ENCODE measurements around a stretch of chr16.

DNA sequence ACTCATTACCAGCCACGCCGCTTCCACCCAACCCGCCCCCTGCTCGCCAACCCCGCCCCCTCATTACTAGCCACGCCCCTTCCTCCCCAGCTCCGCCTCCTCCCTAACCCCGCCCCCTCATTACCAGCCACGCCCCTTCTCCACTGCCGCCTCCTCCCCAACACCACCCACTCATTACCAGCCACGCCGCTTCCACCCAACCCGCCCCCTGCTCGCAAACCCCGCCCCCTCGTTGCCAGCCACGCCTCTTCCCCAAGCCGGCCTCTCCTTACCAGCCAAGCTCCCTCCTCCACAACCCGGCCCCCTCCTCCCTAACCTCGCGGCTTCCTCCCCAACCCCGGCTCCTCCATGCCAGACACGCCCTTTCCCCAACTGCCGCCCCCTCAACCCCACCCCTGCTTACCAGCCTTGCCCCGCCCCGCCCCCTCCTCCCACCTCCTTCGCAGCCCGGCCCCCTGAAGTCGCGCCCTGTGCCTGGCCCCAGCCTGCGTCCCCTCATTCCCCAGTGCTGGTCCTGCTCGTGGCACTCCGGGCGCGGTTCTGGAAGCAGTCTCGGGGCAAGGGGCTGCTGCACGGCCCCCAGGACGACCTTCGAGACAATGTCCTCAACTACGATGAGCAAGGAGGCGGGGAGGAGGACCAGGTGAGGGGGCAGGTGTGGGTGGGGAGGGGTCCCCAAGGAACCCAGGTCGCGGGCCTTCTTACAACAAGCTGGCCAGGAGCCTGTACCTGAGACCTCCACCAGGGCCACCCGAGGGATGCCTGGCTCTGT, 7.2 kb downstream of the SLC22A31 start:
- RRBS: 58% methylated on average over 5 of the region's 44 CpGs

- RRBS: no CpG with 5 or more reads among the region's 7 CpGs
These were observed 104.7 kb downstream of the ZNF778 start for GRCh38 chr16:89322064-89322682.

- RRBS: no CpG with 5 or more reads among the region's 24 CpGs
These were observed 106.2 kb downstream of the ZNF778 start for GRCh38 chr16:89323527-89324221.

DNA sequence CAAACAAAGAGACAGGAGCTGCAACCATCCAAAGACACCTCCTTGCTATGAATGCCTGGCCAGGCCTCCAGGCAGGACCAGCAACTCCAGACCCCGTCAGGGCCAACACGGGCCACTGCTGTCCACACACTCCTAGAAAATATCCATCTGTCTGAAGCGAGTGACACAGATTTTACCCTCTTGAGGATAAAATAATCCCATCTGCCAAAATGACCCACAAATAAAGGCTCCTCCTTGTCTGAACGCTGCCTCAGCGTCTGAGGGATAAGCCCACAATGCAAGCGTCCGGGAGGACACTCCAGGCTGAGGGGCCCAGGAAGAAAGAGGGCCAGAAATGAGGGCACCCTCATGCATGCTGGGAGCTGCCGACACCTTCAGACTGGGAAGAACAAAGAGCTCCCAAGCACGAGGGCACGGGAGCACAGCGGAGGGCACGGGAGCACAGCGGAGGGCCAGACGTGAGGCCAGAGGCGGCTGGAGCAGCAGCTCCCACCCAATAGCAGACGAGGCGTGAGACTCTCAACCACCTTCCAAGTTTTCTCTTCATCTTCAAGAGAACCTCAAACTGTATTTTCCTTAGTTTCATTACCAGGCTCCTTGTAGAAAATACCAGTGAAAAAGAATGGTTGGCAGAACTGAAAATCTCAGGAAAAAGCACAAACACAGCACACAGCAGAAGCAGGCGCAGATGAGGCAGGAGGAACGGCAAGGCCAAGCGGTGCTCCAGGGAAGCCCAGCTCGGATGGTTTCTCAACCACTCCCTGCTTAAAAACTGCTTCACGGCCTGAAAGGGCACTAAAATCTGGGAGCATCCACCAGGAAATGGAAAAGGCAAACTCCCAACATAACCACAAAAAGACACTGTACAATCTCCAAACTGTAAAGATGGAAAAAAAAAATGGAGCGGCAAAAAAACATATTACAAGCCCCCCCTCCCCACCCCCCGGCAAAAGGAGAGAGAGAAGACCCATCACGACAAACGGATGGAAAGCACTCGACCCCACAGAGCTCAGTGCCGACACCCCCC, 127.1 kb downstream of the ZNF778 start:
- RRBS: 94% methylated on average over 4 of the region's 28 CpGs

- RRBS: no CpG with 5 or more reads among the region's 21 CpGs
These were observed 132.1 kb downstream of the ANKRD11 start for GRCh38 chr16:89357998-89358947.

DNA sequence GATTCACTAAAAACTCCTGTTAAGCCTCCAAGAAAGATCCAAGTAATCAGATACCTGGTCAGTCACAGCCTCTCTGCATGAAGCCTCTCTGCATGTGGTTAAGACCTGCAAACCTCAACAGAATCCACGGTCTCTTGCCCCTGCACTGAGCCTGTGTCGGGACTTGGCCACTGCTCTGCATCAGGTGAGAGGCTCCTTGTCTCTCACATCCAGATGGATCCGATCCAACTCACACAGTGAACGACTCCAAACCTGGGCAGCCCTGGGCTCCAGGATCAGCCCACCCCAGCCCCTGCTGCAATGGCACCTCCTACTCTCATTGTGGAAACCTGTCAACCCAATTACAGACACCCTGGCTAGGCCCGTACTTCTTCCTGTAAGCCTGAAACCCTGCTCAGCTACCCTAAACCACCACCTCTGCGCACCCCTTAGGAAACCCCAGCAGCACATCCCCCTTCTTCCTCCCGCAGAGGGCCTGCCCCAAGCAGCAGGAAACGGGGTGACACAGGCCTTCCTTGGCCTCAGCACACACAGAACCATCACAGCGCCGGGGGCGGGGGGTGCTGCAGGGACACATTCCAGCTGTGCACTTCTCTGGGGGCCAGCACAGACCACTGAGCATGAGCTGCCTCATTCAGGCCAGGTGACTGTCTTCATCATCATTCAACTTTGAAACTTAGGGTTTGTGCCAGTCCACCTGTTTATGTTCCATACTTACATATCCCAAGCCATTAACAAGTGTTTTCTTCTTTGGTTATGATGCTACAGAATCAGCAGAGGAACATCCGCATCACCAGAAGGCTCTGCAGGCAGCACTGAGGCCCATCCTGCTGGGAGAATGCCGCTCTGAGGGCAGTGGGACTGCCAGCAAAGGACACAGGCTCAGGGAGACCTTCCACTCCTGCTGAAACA, 129.3 kb downstream of the ANKRD11 start:
- RRBS: no CpG with 5 or more reads among the region's 13 CpGs

- RRBS: 94% methylated on average over 6 of the region's 18 CpGs
These were observed 104.9 kb downstream of the ANKRD11 start for GRCh38 chr16:89385495-89385901.

DNA sequence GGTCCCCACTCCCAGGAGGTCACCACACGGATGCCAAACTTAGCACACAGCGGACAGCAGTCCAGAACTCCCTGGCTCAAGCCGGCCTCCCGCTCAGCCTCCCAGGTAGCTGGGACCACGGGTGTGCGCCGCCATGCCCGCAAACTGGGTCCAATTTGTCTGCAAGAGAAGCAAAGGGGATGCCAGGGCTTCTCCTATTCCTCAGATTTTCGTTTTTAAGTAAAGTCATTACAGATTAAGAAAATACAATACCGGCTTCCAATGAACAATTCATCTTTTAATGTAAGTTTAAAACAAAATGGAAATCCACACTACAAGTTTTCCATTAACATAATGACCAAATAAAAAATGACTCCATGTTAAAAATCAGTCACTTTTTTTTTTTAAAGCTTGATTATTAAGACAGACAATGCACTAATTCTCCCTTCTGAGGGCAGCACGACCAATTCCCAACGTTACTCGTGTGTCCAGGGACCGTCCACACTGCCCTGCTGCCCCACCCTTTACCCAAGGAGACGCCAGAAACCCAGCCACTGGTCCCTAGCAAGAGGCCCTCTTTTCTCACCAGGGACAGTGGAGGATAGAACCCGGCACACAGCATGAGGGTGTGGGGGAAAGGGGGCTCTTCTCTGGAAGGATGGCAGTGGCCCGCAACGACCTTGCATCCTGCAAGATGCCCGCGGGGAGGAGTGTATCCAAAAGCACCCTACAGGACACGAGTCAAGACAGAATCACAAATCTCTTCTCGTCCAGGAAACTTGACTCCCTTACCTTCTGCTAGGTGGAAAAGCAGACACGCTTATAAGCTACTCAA, 104.3 kb downstream of the ANKRD11 start:
- RRBS: 98% methylated on average over 3 of the region's 23 CpGs

GRCh38 chr16:89446539-89447186, 43.7 kb downstream of the ANKRD11 start:
- RRBS: no CpG with 5 or more reads among the region's 14 CpGs

- RRBS: no CpG with 5 or more reads among the region's 6 CpGs
These were observed 15.8 kb downstream of the ANKRD11 start for GRCh38 chr16:89474405-89475160.

DNA sequence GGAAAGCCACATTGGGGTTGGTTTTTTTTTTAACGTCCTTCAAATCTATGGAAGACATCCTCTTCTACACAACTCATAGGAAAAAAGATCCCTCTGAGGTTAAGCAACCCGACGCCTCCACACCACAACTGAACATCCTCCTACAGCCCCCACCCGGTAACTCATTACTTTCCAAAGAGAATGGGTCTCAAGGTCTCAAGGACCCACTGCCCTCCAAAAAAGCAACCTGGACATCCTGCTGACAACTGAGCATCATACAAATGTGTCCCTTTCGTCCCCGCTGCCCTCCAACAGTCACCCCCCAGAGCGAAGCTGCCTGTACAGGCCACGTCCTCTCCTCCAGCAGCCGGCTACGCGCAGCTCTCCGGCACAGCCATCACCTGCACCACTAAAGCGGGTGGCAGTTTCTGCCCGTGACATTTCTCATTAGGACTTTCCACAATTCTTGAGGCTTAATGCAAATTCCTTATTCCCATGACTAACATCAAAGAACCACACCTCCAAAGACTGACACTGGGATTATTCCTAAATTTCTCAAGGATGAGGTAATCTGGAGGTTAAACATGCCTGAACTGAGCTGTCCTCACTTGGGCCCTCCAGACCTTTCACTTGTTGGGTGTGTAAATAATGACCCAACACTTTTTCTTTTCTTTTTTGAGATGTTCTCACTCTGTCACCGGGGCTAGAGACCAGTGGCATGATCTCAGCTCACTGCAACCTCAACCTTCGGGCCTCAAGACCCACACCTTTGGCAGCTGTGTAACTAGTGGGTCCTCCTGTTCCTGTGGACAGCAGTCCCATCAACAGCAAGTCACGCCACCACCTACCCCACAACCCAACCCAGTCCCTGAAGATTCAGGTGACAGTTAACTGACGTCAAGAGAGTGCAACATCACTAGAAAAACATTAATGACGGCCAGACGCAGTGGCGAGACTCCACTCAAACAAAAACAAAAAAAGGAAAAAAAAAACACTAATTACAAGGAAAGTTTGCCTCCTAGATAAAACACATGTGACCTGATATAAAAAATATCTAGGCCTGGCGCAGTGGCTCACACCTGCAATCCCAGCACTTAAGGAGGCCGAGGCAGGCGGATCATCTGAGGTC, 11.7 kb downstream of the ANKRD11 start:
- RRBS: no CpG with 5 or more reads among the region's 24 CpGs

DNA sequence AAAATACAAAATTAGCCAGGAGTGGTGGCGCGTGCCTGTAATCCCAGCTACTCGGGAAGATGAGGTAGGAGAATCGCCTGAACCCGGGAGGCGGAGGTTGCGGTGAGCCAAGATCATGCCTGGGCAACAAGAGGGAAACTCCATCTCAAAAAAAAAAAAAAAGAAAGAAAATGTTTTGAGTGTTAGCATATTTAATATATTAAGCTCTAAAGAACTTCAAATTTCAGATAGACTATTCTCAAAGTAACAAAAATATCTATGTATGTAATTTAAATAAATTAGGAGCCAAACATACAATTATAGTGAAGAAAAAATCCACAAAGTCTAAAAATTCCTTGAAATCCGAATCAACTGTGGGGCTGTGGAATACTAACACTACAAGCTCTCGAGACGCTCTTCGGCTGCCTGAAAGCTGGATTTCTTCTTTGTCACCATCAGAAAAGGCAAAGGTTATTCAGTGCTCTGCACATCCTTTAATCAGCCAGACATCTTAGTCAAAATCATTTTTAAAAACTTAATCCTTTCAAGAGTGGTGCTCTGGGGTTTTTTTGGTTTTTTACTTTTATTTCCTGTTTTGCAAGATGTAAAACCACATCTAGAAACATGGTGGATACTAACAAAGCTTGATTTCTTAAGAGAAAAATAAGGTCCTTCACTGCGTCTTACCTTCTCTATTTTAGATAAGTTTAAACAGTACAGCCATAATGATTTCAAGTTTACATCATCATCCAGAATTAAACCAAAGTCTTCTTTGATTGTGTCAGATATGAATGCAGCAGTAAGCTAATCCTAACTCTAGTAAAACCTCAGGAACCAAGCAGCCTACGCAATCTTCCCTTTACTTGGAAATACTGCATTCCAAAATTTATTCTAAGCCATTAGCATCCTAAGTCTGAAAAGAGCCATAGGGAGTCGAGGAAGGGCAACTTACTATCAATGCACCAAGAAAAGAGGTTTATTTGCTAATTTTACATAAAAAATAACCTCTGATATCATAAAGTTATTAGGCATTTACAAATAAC, 6.4 kb downstream of the ANKRD11 start:
- RRBS: no CpG with 5 or more reads among the region's 14 CpGs

DNA sequence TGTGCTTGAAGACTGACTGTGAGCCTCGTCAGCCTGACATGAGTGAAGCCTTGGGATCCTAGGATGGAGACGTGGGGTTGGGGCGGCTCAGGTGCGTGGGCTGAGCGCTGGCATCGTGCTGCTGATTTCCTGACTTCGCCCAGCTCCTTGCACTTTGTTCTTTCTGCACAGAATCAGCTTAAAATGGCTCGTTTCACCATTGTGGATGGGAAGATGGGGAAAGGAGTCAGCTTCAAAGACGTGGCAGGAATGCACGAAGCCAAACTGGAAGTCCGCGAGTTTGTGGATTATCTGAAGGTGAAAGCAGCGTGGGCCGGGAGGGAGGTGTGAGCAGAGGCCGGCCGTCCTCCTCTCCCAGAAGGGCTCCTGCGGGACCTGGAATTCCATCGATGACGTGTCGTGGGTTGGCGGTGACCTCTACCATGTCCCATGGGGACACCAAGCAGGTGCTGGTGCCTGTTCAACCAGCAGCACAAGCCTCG, 22.4 kb downstream of the SPG7 start:
- RRBS: no CpG with 5 or more reads among the region's 22 CpGs

GRCh38 chr16:89575034-89575455, 513 bp upstream of the CPNE7 start:
- RRBS: under 1% methylated on average over 15 of the region's 35 CpGs

- RRBS: 41% methylated on average over 3 of the region's 24 CpGs
These were observed 11.2 kb upstream of the DPEP1 start for GRCh38 chr16:89602197-89602748.

GRCh38 chr16:89632462-89632834, 19.0 kb downstream of the DPEP1 start:
- RRBS: 54% methylated on average over 4 of the region's 9 CpGs

GRCh38 chr16:89633086-89633504, 19.7 kb downstream of the DPEP1 start:
- RRBS: no CpG with 5 or more reads among the region's 15 CpGs

GRCh38 chr16:89697468-89697977, 4.0 kb downstream of the SPATA2L start:
- RRBS: 92% methylated on average over 9 of the region's 22 CpGs

- RRBS: 4% methylated on average over 15 of the region's 51 CpGs
These were observed 9.1 kb downstream of the VPS9D1 start for GRCh38 chr16:89711486-89712170.

- RRBS: 96% methylated on average over 6 of the region's 24 CpGs
These were observed 38.5 kb downstream of the ZNF276 start for GRCh38 chr16:89759834-89760320.

Data from GM12891 (cell line).